Epithelial cell of esophagus (primary cell): Measurements from ENCODE around the gene TTYH3.

DNA sequence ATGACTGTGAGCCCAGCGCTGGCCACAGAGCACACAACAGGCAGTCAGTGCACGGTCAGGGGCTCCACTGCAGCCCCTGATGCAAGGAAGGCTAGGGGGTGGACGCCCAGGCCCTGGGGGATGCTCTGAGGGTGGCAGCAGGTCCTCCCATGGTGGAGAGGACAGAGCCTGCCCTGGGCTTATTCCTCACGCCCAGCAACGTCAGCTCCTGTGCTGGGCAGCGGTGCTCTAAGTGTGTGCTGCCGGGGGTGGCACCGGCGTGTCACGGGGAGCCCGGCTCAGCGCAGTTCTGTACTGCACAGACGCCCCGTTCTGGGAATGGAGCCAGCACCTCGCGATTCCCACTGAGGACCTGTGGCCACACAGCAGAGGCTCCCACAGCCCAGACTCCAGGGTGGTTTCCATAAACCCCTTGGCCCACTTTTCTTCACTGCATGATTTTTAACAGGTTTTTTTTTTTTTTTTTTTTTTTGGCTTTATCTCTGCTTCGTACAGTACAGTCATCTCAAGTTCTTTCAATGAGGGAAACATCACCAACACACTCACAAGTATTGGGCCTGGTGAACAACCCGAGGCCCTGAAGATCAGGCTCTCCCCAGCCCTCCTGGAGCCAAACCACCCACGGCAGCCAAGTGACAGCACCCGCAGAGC is 223.0 kb downstream of the MAD1L1 start:
- RRBS = no CpG with 5 or more reads among the region's 20 CpGs

DNA sequence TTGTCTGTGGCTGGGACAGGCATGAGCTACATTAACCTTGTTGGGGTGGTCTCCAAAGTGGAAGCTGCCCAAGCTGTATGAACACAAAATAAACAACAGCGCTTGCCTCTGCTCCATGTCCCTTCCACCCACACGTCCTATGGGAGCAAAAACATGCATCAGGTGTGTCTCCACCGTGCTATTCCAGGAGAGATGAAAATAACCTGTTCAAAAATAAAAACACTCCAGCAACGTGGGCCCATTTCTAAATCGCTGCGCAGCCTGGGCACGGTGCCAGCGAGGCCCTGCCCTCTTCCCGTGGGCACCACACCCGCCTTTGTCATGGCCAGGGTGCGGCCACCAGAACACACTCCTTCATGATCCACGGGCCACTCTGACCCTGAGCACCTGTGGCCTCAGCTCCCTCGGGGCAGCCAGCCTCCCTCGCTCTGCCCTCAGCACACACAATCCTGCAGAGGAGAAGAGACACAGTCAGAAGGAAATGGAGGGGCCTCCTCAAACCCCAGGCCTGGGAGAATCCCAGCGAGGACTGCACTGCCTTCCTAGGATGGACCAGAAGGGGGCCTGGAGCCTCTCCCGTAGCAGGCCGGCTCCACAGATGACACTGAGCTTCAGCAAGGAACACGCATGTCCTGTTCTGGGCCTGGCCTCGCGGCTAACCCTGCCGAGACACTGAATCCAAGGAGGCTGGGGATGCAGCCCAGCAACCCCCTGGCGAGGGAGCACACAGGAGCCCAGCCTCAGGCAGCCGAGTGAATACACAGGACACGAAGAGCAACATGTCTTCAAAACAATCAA is 169.1 kb downstream of the MAD1L1 start:
- RRBS = no CpG with 5 or more reads among the region's 24 CpGs

DNA sequence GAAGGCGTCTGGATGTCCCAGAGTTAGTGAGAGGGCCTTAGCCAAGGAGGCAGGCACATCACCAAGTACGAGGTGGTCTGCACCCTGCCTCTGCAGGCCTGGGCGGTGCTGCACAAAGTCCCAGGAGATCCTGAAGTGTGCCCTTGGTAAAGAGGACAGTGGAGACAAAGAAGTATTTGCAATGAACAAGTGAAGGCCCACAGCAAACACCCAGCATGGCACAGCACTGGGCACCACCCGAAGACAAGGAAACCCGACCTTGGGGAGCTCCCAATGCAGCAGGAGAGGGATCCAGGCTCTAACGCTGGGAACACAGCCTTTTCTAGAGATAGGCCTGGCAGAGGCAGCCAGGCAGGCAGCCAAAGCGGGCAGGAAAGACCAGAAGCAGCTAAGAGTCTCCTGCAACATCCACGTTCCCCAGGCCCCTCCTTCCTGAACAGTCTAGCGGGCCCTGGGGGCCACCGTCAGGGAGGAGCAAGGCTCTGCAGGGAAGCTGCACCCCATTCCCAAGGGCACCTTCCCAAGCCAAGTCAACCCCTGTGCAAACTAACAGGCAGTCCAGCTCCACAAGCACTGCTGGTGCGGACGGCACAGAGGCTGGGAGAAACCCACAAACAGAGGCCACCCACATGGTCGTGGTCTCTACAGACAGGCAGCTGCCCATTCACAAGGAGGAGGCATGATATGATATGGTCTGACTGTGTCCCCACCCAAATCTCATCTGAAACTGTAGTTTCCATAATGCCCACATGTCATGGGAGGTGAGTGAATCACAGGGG is 115.8 kb downstream of the MAD1L1 start:
- RRBS = no CpG with 5 or more reads among the region's 13 CpGs

GRCh38 chr7:2172219-2172757 is 60.5 kb downstream of the MAD1L1 start:
- RRBS = no CpG with 5 or more reads among the region's 31 CpGs

DNA sequence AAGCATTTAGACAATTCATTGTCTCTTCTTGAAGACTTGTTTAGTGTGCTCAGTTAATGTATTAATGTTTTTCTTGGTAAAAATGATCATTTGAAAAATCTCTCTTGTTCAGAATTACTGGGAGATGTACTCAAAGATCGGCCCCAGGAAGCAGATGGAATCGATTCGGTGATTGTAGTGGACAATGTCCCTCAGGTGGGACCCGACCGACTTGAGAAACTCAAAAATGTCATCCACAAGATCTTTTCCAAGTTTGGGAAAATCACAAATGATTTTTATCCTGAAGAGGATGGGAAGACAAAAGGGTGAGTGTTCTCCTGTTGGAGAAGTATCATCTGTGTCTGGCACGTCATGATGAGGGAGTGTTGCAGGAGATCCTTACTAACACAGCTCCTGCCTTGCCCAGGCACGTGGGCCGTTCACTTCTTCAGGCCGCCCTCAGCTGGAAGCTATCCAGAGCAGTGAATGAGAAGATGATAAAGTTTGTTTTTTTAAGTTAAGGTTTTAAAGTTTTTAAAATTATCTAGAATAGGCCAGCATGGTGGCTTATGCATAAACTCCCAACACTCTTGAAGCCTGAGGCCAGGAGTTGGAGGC is 6.1 kb downstream of the EIF3B start:
- RRBS = no CpG with 5 or more reads among the region's 9 CpGs

DNA sequence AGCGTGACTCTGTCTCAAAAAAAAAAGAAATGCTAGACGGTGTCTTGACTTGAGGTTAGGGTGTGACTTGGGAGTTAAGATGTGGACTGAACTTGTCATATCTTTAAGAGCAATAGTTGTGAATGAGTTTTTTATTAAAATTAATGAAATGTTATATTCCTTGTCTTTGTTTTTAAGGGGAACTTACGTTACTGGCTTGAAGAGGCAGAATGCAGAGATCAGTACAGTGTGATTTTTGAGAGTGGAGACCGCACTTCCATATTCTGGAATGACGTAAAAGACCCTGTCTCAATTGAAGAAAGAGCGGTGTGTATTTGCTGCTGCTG is 8.8 kb downstream of the EIF3B start:
- RRBS = no CpG with 5 or more reads among the region's 6 CpGs

- RRBS = no CpG with 5 or more reads among the region's 10 CpGs
These were observed 7.1 kb downstream of the CHST12 start for GRCh38 chr7:2410413-2410921.

- RRBS = no CpG with 5 or more reads among the region's 34 CpGs
These were observed 11.3 kb upstream of the LFNG start for GRCh38 chr7:2508061-2508829.

- RRBS = no CpG with 5 or more reads among the region's 31 CpGs
These were observed 14.1 kb downstream of the BRAT1 start for GRCh38 chr7:2541134-2541678.

DNA sequence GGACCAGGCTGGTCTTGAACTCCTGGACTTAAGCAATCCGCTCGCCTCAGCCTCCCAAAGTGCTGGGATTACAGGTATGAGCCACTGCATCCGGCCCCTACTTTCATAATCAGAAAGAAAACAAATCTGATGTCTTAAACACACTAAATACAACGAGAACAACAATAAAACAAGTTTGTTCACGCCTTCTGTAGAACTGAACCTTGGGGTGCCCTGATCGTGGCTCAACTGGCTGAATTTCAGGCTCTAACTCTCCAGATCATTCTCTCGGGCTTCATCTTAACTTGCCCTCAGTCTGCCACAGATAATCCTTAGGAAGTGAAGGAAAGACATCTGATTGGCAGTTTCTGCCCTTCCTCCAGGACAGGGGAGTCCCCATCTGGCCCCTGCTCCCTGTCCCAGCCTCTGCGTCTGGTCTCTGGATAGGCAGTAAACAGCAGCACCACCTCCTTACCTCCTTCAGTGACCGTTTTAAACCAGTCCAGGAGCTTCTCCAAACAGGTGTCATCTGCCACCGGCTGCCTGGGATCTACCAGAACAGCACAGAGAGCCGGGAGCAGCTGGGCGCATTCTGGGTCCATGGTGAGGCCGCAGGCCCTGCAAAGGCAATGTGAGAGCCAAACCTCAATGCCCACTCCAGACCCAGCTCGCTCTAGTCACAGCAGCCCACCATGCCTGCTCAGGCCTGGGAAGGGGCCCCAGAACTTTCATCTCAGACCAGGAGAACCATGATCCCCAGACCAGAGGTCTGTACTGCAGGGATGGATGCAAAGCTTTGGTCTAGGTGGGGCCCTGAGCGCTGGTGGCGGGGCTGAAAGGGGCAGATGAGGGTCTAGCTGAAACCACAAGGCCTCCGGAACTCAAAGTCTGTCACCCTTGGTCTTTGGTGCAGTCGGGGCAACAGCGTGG is 1.2 kb downstream of the BRAT1 start:
- RRBS = 17% methylated on average over 1 of the region's 19 CpGs

GRCh38 chr7:2616903-2617915 is 14.6 kb upstream of the TTYH3 start:
- RRBS = no CpG with 5 or more reads among the region's 33 CpGs

DNA sequence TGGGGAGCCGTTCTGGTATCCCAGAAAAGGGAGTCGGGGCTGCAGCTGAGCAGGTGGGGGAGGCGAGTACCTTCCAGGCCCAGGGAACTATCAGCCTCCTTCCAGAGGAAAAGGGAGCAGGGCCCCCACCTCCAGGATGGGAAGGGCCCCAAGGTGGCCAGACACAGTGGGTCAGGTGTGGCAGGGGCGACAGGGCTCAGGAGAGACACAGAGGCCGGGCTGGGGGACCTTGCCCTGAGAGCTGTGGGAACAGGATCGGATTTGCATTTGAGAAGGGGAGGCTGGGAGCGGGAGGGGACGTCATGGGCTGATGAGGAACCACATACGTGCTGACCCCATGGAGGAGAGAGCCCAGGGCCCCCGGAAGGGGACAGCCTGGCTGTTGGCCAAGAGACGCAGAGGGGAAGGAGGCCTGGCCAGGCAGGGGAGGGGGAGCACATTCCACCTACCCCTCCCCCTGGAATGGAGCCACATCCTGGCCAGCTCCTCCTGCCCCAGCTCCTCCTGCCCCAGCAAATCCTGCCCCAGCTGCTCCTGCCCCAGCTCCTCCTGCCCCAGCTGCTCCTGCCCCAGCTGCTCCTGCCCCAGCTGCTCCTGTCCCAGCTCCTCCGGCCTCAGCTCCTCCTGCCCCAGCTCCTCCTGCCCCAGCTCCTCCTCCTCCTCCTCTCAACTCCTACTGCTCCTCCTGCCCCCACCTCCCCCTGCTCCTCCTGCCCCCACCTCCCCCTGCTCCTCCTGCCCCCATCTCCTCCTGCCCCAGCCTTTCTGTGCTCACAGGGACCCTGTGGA is 9.6 kb upstream of the TTYH3 start:
- RRBS = no CpG with 5 or more reads among the region's 12 CpGs

GRCh38 chr7:2631748-2632368 is at the start of gene TTYH3:
TSS of gene TTYH3 (plus strand) at chr7:2631986.
- RRBS = 2% methylated on average over 25 of the region's 77 CpGs

DNA sequence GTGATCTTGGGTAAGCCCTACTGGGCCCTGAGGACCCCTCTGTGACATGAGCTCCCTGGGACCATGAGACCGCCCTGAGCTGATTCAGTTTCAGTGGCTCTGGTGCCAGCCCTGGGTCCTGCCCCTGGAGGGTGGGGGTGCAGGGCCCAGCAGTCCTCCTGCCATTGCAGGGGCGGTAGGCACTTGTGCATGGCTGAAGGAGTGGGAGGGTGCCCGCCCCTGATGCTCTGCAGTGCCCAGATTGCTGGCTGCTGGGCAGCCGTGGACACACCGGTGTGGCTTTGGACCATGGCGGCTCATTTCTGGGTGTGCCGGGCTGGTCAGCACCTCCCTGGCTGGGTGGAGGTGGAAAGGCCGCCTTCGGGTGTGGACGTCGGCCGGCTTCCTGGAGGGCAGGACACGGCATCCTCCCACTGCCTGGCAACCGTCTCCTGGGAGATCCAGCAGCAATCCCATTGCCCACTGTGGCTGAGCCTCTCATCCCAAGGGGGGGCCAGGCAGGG is 12.7 kb downstream of the TTYH3 start:
- RRBS = 57% methylated on average over 6 of the region's 14 CpGs

DNA sequence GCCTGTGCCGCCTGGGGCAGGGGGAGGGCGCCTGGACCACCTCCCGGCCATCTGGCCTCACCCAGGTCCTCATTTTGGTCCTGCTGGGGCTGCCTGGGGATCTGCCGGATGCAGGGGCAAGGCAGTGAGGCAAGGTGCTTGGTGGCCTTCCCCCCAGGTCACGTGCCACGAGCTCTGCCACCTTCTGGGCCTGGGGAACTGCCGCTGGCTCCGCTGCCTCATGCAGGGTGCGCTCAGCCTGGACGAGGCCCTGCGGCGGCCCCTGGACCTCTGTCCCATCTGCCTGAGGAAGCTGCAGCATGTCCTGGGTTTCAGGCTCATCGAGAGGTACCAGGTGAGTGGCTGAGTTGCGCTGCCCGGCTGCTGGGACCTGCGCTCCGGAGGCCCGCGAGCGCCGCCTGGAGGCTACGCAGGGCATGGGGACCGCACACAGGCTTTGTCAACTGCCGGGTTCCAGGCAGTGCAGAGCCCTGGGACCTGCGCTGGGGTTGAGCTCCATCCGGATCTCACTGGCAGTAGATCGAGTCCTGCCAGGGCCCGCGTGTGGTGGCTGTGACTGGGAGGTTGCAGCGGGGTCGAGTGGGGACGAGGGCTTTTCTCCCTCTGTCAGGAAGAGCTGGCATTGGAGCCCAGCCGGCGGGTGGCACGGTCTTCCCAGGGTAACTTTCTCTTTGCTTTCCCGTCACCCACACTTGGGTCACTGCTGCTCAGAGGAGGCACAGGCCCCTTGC is 21.6 kb downstream of the AMZ1 start:
- RRBS = 13% methylated on average over 12 of the region's 36 CpGs

DNA sequence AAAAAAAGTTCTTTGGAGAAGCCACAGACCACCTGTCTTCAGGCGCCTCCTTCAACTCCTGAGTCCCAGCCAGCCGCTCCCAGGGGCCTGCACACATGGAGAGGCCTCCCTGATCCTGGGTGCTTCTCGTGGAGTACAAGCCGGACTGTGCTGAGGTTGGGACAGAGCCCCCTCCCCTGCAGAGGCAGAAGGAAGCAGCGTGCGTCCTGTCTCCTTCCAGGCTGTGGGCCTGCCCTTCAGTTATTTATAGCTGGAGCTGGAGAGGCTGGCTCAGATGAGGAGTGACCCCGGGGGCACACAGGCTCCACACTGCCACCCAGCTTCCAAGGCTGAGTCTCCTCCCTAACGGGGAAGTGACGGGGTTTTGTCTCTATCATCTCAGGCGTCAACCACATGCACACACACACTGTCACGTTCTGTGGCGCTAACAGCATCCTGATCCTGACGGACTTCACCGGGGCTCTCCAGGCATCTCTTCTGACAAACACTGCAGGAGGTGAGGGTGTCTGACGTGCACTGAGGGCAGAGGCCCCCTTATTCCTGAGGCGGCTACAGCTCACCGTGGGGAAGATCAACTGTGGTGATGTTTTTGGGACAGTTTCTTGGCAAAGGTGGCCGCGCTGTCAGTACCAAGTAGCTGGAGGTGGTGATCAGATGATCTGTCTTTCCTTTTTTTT is 25.4 kb downstream of the AMZ1 start:
- RRBS = no CpG with 5 or more reads among the region's 19 CpGs

GRCh38 chr7:2757517-2758694 is 69.9 kb downstream of the AMZ1 start:
- RRBS = no CpG with 5 or more reads among the region's 21 CpGs

GRCh38 chr7:2998756-2999140 is 44.9 kb downstream of the CARD11 start:
- RRBS = no CpG with 5 or more reads among the region's 10 CpGs

- RRBS = no CpG with 5 or more reads among the region's 3 CpGs
These were observed 62.8 kb upstream of the CARD11 start for GRCh38 chr7:3106391-3106966.

DNA sequence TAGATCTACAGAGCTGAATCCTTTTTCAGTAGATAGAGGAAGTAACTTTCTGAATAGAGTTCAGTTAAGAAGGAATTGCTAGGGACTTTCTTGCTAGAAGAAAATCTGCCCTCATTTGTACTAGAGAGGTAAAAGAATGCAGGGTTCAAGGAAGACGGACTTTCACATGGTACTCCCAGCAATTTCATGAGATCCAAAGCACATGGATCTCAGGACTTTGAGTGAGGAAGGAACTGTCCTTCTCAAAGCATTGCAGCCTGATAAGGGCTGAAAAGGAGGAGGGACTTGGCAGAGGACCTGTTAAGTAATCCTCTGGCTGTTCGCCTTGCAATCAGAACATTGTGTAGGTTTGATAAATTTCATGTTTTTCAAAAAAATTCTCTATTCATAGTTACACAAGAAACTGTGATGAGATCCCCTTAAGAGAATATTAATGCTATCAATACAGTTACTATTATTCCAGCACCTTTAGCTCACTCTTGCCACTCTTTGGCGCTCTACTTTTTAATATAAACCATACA is 424.1 kb downstream of the SDK1 start:
- RRBS = no CpG with 5 or more reads among the region's 3 CpGs